NCI-H460 (cell line): ENCODE measurements around a stretch of chr1.

RAMPAGE:
- cytosol, long total RNA, result no peak
- long total RNA, result no peak
- nucleus, long total RNA, result no peak
Measured at GRCh38 chr1:200072616-200072930, 45.1 kb downstream of the NR5A2 start.

GRCh38 chr1:200075827-200076480 is 48.4 kb downstream of the NR5A2 start:
RAMPAGE:
- cytosol, long total RNA, result no peak
- long total RNA, result no peak
- nucleus, long total RNA, result no peak

RAMPAGE:
- cytosol, long total RNA, result no peak
- long total RNA, result no peak
- nucleus, long total RNA, result no peak
Measured at GRCh38 chr1:200127941-200128477, 100.5 kb downstream of the NR5A2 start.

DNA sequence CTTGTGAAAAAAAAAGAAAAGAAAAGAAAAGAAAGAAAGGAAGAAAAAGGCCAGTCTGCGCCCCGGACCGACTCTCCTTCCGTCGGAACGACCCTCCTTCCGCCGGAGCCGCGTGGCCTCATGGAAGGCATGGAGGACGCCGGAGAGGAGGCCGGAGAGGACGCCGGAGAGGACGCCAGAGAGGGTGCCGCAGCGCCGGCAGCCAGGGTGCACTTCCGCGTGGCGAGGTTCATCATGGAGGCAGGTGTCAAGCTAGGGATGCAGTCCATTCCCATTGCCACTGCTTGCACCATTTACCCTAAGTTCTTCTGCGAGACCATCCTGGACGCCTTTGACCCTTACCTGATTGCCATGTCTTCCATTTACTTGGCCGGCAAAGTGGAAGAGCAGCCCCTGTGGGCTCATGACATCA is 185.9 kb downstream of the NR5A2 start:
RAMPAGE:
- cytosol, long total RNA, result no peak
- long total RNA, result no peak
- nucleus, long total RNA, result no peak

DNA sequence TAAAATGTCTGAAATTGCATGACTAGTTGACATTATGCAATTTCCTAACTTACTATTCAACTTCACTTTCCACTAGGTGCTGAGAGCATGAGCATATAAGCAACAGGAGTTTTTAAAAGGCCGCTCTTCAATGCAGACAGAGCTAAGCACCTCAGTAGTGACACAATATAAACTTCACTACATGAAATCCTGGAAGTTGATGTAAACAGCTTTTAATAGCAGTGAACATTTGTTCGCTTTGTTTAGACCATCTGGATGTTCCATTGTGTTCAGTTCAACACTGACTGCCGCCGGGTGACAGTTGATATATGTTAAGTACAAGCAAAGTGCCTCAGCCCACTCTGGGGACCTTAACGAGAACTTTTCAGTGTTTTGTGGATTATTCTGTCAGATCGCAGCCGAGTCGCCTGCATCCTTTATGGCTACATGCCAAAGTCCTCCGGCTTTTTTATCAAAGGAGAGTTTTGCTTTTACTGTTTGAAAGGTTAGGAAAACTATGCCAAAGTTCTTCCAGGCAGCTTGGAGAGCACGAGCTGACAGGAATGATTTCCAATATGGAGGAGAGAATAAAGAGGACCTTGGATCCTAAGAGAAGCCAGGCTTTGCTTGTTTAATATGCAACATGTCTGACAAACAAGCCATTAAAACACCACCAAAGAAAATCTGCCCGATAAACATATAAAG is 167.3 kb downstream of the ZNF281 start:
RAMPAGE:
- cytosol, long total RNA, result no peak
- long total RNA, result no peak
- nucleus, long total RNA, result no peak

DNA sequence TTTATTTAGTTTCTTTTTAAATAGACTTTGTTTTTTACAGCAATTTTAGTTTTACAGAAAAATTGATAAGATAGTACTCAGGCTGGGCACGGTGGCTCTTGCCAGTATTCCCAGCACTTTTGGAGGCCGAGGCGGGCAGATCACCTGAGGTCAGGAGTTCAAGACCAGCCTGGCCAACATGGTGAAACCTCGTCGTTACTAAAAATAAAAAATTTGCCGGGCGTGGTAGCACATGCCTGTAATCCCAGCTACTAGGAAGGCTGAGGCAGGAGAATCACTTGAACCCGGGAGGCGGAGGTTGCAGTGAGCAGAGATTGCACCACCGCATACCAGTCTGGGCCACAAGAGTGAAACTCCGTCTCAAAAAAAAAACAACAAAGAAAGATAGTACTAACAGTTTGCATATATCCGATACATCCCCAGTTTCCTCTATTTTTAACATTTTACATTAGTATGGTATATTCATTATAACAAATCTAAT is 3.8 kb upstream of the ZNF281 start:
RAMPAGE:
- cytosol, long total RNA, result no peak
- long total RNA, result no peak
- nucleus, long total RNA, result no peak

GRCh38 chr1:200479674-200480452 is 70.0 kb upstream of the ZNF281 start:
RAMPAGE:
- cytosol, long total RNA, result no peak
- long total RNA, result no peak
- nucleus, long total RNA, result no peak

RAMPAGE:
- cytosol, long total RNA, result no peak
- long total RNA, result no peak
- nucleus, long total RNA, result start-site peak on the plus strand at chr1:200670210-200670549, 61 and 18 reads in 2 replicates
Measured at GRCh38 chr1:200670040-200670442, 334 bp upstream of the DDX59 start.

DNA sequence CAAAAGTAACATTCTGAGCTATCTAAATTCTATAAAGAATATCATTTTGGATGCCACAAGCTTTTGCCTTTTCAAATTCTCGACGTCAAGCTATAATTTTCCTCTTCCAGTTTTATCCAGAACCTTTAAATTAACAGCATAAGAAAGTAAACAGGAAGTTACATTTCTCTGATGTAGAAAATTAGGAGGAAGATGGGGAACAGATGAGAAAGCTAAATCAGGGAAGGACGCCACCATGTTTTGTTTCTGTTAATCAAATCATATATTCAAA is 8.9 kb upstream of the CAMSAP2 start:
RAMPAGE:
- cytosol, long total RNA, result no peak
- long total RNA, result no peak
- nucleus, long total RNA, result no peak

RAMPAGE:
- cytosol, long total RNA, result no peak
- long total RNA, result no peak
- nucleus, long total RNA, result no peak
Measured at GRCh38 chr1:200869900-200870470, 2.8 kb upstream of the GPR25 start.

RAMPAGE:
- cytosol, long total RNA, result no peak
- long total RNA, result no peak
- nucleus, long total RNA, result no peak
Measured at GRCh38 chr1:200888069-200888830, 6.5 kb upstream of the INAVA start.

GRCh38 chr1:200891759-200892273 is 2.9 kb upstream of the INAVA start:
RAMPAGE:
- cytosol, long total RNA, result no peak
- long total RNA, result no peak
- nucleus, long total RNA, result no peak

GRCh38 chr1:200893111-200893982 is 1.4 kb upstream of the INAVA start:
RAMPAGE:
- cytosol, long total RNA, result no peak
- long total RNA, result no peak
- nucleus, long total RNA, result no peak

DNA sequence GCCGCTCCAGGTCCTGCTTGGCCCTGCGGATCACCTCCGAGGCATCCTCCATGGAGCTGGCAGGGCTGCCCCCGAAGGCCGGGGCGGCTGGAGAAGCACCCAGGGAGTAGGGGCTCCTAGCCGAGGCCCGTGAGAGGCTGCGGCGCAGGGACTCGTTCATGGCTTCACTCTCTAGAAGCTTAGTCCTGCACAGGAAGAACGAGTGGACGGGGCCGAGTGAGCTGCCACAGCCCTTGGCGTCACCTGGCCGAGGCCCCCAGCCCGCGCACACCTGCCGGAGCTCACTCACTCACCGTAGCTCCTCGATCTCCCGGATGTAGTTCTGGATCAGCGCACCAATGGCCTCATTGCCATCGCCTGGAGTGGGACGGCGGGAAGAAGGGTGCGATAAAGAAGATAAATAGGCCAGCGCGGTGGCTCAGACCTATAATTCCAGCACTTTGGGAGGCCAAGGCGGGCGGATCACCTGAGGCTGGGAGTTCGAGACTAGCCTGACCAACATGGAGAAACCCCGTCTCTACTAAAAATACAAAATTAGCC is 23.0 kb downstream of the KIF21B start:
RAMPAGE:
- cytosol, long total RNA, result no peak
- long total RNA, result no peak
- nucleus, long total RNA, result no peak

RAMPAGE:
- cytosol, long total RNA, result no peak
- long total RNA, result no peak
- nucleus, long total RNA, result no peak
Measured at GRCh38 chr1:201153385-201154127, 718 bp downstream of the TMEM9 start.

DNA sequence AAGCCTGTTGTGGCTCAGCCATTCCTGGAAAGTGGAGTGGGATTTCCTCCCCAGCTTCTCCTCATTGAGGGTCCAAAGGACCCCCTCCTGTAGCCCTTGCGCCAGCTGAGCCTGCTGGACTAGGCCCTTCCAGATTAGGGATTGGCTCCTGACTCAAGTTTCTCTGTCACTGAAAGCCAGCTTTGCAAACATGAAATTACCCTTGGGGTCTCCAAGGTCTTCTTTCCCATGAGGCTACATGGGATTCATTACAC is 3.5 kb upstream of the IGFN1 start:
RAMPAGE:
- cytosol, long total RNA, result no peak
- long total RNA, result no peak
- nucleus, long total RNA, result no peak

GRCh38 chr1:201311124-201311418 is 27.8 kb downstream of the PKP1 start:
RAMPAGE:
- cytosol, long total RNA, result no peak
- long total RNA, result no peak
- nucleus, long total RNA, result no peak

DNA sequence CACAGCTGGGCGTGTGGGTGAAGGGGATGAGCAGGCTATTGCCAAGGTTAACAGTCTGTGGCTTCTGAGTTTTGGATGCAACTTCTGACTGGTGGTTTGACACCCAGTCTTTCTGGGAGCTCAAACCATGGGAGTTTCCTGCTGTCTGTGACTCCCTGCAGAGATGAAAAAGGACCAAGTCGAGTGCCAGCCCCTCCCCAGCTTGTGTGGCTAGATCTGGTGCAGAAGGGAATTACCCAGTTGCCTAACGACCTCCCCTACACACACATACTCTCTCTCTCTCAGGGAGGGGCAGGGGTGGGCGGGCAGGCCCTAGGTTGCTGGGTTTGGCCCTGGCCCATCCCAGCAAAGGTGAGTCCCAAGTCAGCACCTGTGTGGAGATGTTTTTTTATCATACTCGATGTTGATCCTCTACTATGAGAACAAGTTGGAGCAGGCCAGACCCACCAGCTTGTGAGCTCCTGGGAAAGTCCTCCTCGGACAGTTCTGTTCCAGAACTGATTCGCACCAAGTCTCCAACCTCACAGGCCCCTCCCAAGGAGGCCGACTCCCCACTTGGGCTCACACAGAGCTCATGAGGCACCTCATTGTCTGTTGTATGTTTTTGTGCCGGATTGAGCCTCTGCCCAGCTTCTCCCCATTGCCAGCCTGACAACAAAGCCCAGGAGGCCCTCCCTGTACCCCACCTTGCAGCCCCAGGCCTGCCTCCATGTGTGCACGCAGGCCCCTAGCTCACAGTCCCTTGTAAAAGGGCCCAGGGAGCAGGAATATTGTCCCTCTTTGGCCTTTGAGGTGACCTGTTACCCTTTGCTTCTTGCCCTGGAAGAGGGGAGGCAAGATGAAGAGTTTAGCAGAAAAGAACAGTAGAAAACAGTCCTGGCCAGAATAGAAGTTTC is 28.4 kb downstream of the PKP1 start:
RAMPAGE:
- cytosol, long total RNA, result no peak
- long total RNA, result no peak
- nucleus, long total RNA, result no peak

DNA sequence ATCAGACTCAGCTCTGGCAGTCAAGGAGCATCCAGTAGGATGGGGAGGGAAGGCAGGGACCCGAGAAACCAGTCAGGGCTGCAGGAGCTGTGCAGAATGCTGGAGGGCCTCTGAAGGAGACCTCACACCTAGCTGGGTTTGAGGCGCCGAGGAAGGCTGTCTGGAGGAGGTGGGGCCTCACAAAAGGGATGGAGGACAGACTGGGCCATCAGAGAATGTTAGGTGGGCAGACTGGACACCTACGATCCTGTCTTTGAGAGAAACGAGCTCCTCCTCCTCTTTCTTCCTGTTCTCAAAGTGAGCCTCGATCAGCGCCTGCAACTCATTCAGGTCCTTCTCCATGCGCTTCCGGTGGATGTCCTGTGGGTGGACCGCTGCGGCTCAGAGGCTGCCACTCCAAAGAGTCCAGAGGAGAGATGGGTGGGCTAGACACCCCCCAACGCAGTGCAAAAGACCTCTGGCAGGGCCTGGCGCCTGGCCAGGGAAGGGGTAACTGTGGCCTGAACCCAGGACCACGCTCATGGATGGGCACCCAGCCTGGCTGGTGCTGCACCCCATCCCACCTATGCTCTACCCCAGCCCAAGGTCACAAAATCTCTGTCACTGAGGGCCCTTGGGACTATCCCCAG is 12.4 kb downstream of the TNNT2 start:
RAMPAGE:
- cytosol, long total RNA, result no peak
- long total RNA, result no peak
- nucleus, long total RNA, result no peak

RAMPAGE:
- cytosol, long total RNA, result no peak
- long total RNA, result no peak
- nucleus, long total RNA, result no peak
Measured at GRCh38 chr1:201378307-201379379, 1.2 kb upstream of the TNNT2 start.